Tibial nerve (tissue), 3 donors: Measurements from ENCODE around the gene SSH2.

DNA sequence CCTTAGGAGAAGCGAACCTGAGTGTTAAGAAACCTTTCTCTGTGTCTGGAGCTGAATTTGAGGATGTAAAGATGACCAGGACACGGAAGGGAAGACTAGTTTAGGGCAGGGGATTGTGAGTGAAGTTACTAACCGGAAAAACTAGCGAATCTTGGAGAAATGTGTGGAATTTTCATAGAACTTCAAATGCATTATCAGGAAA, 964 bp upstream of the RAB34 start:
- PRO-cap = no peak
- RAMPAGE, long total RNA, 3 experiments = no peak in any of the 3 experiments

GRCh38 chr17:28724004-28724484, 2.0 kb downstream of the TLCD1 start:
- PRO-cap = no peak
- RAMPAGE, long total RNA, 3 experiments = no peak in any of the 3 experiments

- PRO-cap = bidirectional peak, plus-strand start at chr17:28727110, minus-strand start at chr17:28726874
- RAMPAGE, long total RNA, 3 experiments = no peak in any of the 3 experiments
These were observed 1.0 kb upstream of the TLCD1 start for GRCh38 chr17:28726764-28727737.

DNA sequence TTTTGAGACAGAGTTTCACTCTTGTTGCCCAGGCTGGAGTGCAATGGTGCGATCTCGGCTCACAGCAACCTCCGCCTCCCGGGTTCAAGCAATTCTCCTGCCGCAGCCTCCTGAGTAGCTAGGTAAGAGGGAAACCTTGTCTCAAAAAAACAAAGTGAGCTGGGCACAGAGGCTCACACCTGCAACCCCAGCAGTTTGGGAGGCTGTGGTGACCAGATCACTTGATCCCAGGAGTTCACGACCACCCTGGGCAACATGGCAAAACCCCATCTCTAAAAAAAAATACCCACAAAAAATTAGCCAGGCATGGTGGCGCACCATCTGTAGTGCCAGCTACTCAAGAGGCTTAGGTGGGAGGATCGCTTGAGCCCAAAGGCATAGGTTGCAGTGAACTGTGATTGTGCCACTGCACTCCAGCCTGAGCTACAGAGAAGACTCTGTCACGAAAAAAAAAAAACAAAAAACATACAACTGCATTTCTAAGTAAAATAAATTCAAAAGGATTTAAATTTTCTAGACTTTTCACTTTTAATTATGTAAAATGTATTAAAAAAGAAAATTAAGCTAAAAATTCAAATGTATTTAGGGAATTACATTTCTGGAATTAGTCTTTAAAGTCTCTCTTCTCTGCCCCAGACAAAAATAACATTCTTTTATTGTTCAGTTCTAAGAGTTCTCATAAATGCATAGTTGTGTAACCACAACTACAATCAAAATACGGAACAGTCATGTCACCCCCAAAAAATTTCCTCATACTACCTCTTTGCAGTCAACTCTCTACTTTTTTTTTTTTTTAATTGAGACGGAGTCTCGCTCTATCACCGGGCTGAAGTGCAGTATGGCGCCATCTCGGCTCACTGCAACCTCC, 14.2 kb downstream of the FAM222B start:
- PRO-cap = no peak
- RAMPAGE, long total RNA, 3 experiments = no peak in any of the 3 experiments

- PRO-cap = no peak
- RAMPAGE, long total RNA, 3 experiments = start-site peak on the minus strand in 1 of 3 experiments, at chr17:28882367-28882435 at its widest, 48 reads per replicate
These were observed 15.4 kb downstream of the FLOT2 start for GRCh38 chr17:28882224-28882496.

- PRO-cap = no peak
- RAMPAGE, long total RNA, 3 experiments = no peak in any of the 3 experiments
These were observed 5.9 kb downstream of the FLOT2 start for GRCh38 chr17:28891493-28892136.

DNA sequence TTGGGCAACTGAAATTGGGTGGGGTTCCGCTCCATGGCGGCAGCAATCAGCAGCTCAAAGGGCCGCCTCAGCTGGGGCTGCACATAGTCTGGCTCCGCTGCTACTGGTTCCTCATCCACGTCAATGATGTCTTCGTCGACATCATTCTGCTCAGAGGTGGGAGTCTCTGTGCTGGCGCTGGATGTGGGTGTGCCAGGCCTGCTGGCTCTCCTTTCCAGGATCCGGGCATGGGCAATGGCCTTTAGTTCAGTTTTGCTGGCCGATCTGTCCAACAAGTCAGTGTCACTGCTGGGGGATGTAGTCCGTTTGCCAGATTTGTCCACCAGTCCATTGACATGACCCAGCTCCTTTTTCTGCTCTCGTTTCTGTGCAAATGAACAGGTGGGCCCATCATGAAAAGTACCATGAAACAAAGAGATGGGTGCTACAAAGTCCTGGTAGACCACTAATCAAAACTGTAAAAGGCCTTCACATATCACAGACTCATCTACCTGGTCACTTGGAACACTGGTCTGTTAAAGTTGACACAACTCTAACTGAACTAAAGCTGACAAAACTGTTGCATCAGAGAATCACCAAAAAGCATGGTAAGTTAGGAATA, 21.2 kb upstream of the DHRS13 start:
- PRO-cap = no peak
- RAMPAGE, long total RNA, 3 experiments = no peak in any of the 3 experiments

DNA sequence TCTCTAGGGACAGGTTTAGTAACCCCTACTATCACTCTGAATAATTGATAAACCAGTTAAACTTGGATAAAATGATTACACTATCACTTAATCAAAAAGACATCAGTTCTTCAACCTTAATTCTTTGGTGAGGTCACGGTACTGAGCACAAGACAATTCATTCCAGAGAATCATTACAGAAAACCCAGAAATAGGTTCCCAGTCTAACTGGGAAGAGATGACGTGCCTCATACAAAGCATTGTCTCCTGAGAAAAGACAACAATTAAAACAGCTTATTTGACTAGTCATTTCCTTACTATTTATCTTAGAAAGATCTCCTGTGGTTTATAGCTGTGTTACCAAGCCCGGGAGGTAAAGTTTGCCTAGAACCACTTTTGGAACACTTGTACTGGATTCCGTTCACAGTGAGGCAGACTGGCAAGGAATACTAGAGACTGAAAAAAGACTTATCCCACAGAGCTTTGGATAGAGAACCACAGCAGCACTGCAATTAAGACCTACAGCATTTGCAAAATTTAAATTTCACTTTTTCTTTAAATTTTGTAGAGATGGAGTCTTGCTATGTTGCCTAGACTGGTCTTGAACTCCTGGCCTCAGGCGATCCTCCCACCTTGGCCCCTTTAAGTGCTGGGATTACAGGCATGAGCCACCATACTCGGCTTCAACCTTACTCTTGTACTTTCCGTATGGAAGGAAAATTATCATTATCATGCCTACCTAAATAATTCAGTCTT, 5.0 kb downstream of the PHF12 start:
- PRO-cap = no peak
- RAMPAGE, long total RNA, 3 experiments = no peak in any of the 3 experiments

DNA sequence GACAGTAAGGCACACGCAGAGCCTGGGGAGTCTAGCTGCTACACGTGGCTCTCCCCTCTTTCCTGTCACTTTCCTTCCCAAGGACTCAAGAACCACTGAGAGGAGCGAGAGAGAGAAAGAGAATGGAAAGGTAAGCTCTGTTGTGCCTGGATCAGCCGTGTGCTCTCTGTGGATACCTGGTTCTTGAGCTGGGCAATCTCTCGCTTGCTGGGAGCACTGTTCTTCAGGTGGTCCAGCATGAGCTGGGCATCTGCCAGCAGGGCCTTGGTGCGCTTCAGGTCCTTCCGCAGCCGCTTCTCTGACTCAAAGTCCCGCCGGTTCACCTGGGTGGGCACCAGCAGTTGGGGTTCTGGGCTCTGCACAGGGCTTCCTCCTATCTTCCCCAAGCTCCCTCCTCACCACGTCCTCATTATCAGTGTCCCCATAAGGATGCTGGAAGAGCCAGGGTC, 49.8 kb downstream of the PIPOX start:
- PRO-cap = no peak
- RAMPAGE, long total RNA, 3 experiments = start-site peak on the minus strand in 1 of 3 experiments, centred at positions 223 to 303 of the sequence, 23 to 192 reads per replicate

DNA sequence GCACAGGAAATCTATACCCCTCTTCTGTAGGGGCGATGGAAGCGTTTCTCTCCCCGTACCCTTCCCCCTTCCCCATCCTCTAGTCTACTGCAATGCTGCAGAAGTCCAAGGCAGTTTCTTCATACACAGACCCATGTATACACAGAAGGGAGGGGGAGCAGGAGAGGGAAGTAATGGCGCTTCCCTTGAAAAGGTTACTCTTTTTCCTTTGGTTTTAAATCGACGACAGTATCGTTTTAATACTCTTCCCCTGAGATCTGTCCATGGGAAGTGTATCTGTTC, 1.2 kb downstream of the TAOK1 start:
- PRO-cap = no peak
- RAMPAGE, long total RNA, 3 experiments = no peak in any of the 3 experiments

- PRO-cap = no peak
- RAMPAGE, long total RNA, 3 experiments = no peak in any of the 3 experiments
These were observed 44.0 kb downstream of the TAOK1 start for GRCh38 chr17:29434034-29434657.

GRCh38 chr17:29451225-29451692, 61.1 kb downstream of the TAOK1 start:
- PRO-cap = no peak
- RAMPAGE, long total RNA, 3 experiments = no peak in any of the 3 experiments

- PRO-cap = no peak
- RAMPAGE, long total RNA, 3 experiments = no peak in any of the 3 experiments
These were observed 4.6 kb downstream of the ABHD15 start for GRCh38 chr17:29561853-29563033.

DNA sequence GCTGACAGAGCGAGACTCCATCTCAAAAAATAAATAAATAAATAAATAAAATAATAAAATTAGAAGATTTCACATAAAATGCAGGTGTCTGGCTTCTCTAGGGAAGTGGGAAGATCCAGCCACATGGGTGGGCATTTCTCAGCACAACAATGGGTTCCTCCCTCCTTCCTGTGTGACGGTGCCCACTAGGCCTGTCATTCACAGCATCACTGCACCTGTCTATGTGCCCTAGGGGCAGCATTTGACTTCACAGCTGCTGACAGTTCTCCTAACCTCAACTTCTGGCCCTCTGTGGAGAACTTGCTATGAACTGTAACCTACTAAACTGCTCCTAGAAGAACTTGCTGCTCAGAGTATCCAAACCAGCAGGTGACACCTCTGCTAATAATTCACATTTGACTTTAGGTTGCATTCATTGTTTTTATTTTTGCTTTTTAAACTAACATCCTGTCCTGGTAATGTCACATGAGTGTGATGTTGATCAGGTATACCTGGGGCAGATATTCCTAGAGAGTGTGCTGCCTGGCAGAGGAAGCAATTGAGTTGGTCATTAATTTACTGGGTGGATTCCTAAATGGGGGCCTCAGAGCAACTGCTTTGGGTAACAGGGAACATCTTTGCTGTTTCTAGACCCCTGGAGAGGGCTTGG, 2.9 kb downstream of the ABHD15 start:
- PRO-cap = no peak
- RAMPAGE, long total RNA, 3 experiments = no peak in any of the 3 experiments

DNA sequence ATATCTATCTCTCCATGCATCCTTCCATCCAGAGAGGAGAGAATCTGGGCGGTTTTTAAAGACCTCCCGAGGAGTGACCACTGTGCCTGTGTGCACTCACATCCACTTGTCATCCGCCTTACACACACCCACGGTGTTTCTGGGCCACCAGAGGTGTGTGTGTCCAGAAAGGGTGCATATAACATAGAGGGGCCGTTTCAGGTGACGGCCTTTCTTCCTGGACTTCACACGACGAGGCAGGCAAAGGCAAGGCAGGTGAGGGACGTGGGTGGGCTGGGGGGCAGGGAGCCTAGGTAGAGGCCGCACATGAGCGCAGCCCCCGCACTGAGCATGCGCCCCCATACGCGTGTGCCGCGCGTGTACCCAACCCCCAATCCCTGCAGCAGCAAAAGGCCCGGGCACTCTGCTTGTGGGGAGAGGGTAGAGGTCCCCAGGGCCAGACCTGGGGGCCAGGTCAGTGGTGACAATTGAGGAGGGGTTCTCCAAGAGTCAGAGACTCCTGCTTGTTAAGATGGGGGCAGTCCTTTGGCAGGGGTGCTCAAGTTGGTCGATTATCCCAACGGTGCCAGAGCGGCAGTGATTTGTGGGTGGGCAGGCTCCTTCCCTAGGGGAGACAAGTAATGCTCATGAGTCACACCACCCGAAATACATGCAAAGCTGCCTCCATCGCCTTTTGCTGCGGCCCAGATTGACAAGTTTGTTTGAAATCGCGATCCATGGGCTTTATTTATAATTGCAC, 915 bp upstream of the GIT1 start:
- PRO-cap = no peak
- RAMPAGE, long total RNA, 3 experiments = no peak in any of the 3 experiments

- PRO-cap = unidirectional peak, minus-strand start at chr17:29618095
- RAMPAGE, long total RNA, 3 experiments = no peak in any of the 3 experiments
These were observed 4.7 kb downstream of the CORO6 start for GRCh38 chr17:29617861-29618627.

DNA sequence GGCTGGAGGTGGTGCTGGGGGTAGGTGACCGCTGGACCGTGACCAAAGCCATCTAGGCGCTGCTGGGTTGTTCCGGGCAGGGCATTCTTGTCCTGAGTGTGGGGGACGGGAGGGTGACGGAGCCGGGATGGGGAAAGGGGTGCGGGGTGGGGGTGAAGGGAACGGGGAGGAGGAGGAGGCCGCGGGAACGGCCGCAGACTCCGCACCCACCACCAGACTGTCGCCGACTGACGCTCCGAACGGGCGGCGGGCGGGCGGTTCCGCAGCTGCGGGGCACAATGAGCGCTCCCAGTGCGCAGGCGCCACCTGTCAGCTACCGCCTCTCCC, at the start of gene SSH2:
Gene SSH2 (minus strand): TSS at position 280 of the 327 bp plus-strand sequence.
- PRO-cap = bidirectional peak, plus-strand start outside the sequence, minus-strand start at position 280 of the sequence
- RAMPAGE, long total RNA, 3 experiments = start-site peak on the minus strand in 1 of 3 experiments, centred at position 259 of the sequence, 17 reads per replicate

GRCh38 chr17:29930745-29931066, 678 bp upstream of the SSH2 start:
- PRO-cap = no peak
- RAMPAGE, long total RNA, 3 experiments = no peak in any of the 3 experiments

DNA sequence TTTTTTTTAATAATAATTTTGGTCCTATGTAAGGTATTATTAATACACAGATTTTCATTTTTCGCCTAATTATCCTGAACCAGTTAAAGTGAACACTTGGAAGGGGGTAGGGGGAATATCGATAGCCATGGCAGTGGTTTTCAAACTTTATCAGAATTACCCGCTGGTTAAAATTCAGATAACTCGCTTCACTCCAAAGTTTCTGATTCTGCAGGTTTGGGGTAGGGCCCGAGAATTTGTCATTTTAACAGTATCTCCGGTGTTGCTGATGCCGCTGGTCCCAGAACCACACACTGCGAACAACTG, 355 bp upstream of the NSRP1 start:
- PRO-cap = no peak
- RAMPAGE, long total RNA, 3 experiments = no peak in any of the 3 experiments

- PRO-cap = no peak
- RAMPAGE, long total RNA, 3 experiments = no peak in any of the 3 experiments
These were observed 4.1 kb downstream of the BLMH start for GRCh38 chr17:30287560-30288051.